Anterior vena cava (tissue), 1 donor: ENCODE measurements around a stretch of chr18.

- PRO-cap, result no peak
These were observed 6.3 kb upstream of the CNDP2 start for GRCh38 chr18:74489747-74490320.

- PRO-cap, result no peak
These were observed 17.5 kb downstream of the CNDP2 start for GRCh38 chr18:74513356-74514287.

- PRO-cap, result no peak
These were observed 10.1 kb upstream of the CNDP1 start for GRCh38 chr18:74524136-74524639.

- PRO-cap, result no peak
These were observed 145.1 kb downstream of the PTGR3 start for GRCh38 chr18:75063911-75064166.

DNA sequence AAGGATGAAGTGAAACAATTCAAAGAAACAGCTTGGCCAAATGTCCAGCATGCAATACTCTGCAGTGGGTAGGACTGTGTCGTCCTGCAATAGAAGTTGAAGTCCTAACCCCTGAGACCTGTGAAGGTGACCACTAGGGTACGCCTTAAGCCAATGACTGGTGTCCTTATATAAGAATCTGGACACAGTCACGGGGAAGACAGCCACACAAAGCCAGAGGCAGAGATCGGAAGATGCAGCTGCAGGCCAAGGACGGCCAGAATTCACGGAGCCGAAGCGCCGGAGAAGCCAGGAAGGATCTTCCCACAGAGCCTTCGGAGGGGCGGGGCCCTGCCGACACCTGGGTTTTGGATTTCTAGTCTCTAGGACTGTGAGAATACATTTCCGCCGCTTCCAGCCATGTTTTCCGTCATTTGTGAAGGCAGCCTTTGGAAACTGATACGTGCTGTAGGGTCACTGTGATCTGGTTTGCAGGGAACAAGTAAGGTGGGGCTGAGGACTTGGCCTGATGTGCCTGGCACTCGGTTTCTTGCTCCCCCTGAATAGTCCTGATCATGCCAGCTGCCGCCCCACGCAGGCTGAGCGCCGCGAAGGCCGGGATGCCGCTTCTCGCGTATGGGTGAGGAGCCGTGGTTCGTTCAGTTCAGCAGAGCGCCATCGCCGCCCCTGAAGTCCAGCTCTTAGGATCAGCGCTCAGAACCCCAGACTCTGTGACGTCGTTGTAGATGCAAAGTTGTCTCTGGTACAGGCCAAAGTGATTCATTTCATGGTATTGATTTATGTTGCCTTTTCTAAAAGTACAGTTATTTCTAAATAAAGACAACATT lies 38.7 kb downstream of the PTGR3 start:
- PRO-cap, result unidirectional peak, plus-strand start at position 259 of the sequence

GRCh38 chr18:75201349-75201835 lies 7.5 kb downstream of the PTGR3 start:
- PRO-cap, result no peak

DNA sequence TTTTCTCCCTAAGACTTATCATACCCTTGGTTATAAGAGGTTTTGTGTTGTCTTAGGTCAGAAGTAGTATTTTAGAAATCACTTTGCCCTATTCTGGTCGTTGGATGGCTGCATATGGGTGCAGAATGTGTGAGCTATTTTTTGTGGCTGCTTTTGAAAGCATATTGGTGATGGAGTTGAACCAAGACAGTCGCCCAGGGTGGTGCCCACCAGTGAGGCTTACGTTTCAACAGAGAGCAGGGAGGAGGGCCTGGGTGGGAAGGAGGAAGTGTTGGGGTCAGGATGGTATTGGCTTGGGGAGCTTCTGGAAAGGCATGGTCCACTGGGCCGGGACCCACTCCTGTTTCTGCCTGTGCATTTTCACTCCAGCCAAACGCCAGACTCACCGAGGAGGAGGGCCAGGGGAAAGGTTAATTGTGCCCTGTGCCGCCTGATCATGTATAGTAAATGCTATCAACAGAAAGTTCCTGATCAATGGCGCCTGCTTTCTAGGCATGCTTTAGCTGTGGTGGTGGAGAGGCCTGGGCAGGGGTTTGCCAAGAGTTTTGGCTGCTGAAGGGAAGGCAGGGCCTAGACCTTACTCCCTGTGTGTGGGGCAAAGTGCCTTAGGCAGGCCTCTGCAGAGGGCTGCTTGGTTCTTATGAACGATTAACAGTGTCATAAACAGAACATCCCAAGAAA lies 6.1 kb downstream of the TSHZ1 start:
- PRO-cap, result no peak

GRCh38 chr18:75230571-75230951 lies 20.0 kb downstream of the TSHZ1 start:
- PRO-cap, result no peak

- PRO-cap, result unidirectional peak, plus-strand start at chr18:75247928
These were observed 37.3 kb downstream of the TSHZ1 start for GRCh38 chr18:75247558-75248568.

- PRO-cap, result no peak
These were observed 59.1 kb downstream of the TSHZ1 start for GRCh38 chr18:75269738-75270142.

DNA sequence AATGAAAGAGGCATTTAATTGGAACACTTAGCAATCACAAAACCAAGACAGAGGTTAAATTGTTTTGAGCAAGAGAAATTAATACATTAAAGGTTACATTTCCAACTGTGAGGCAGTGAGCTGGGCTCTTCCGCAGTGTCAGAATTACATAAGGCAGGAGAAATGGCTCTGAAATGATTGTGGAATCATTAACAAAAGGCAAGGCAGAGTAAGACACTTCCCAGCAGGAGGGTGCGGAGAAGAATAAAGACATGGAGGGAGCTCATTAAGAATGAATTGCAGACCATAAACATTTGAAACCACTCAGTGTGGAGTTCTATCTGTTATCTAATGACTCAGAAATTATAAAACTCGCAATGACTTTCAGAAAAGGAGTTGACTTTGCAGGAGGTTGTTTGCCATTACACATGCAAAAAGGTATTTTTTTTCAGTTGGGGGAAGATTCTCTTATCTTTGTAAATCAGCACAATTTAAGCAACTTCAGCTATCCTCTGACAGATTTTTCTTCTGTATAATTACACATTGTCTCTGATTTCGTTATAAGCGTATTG lies 77.0 kb downstream of the SMIM21 start:
- PRO-cap, result no peak

DNA sequence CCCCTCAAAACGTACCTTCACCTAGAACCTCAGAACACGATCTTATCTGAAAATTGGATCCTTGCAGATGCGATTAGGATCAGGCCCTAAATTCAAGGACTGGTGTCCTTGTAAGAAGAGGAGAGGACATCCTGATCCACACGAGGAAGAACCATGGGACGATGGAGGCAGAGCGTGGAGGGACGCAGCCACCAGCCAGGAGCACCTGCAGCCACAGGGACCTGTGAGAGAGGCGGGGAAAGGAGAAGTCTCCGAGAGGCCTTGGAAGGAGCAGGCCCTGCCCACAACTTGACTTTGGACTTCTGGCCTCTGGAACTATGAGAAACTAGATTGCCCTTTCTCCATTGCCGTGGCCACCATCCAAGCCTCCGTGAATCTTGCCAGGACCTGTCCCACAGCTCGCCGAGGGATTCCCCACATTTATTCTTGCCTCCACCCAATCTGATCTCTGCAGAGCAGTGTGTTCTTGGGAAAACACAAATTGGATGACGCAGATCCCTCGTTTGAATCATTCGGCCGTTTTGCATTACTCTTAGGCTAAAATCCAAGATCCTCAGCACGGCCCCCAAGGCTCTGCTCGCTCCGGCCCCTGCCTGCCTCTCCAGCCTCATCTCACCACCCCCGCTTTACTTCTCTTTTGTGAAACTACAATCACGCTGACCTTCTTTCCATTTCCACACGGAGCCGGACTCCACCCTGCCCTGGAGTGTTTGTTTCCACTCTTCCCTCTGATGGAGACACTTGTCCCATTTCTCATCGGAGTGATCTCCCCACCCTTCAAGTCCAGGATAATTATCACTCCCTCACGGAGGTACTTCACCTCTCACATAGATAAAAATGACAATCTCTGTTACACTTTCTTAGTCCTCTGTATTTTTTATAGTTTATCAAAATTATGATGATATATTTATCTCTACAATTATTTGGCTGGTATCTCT lies 364.2 kb downstream of the ZNF516 start:
- PRO-cap, result no peak

GRCh38 chr18:76416608-76417660 lies 78.1 kb downstream of the ZNF516 start:
- PRO-cap, result no peak

- PRO-cap, result no peak
These were observed 66.7 kb downstream of the ZNF516 start for GRCh38 chr18:76428194-76428840.

GRCh38 chr18:76492260-76492617 lies 2.8 kb downstream of the ZNF516 start:
- PRO-cap, result bidirectional peak, plus-strand start at chr18:76492423, minus-strand start at chr18:76492303

GRCh38 chr18:76492618-76493496 lies 2.2 kb downstream of the ZNF516 start:
- PRO-cap, result bidirectional peak, plus-strand start at chr18:76493065, minus-strand start at chr18:76493007; unidirectional peak, plus-strand start at chr18:76493347

DNA sequence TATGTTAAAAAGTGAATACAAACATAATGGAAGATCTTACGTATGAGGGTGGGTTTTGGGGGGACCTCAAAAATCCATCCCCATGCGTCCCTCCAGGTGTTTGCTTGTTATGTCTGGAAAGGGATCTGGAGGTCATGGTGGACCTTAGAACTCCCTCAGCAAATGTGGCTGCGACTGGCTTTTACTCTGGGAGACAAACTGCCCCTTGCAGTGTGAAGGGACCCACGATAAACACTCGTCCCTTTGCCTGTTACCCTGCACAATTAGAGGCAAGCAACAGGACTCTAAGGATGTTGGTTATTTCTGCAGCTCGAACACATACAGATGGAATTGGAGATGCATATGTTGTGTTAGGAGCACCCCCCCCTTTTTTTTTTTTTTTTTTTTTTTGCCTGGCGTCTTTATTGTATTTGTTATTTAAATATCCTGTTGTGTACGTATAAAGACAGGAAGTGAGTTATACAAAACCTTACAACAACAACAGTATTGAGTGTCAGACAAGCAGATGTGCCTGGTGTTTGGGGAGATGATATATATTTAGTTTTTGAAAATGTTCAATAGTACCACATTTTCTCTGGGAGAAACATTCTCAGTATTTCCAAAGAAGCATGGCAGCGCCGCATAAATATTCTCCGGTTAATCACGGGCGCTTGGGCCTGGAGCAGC lies 23.0 kb upstream of the ZNF516 start:
- PRO-cap, result no peak

DNA sequence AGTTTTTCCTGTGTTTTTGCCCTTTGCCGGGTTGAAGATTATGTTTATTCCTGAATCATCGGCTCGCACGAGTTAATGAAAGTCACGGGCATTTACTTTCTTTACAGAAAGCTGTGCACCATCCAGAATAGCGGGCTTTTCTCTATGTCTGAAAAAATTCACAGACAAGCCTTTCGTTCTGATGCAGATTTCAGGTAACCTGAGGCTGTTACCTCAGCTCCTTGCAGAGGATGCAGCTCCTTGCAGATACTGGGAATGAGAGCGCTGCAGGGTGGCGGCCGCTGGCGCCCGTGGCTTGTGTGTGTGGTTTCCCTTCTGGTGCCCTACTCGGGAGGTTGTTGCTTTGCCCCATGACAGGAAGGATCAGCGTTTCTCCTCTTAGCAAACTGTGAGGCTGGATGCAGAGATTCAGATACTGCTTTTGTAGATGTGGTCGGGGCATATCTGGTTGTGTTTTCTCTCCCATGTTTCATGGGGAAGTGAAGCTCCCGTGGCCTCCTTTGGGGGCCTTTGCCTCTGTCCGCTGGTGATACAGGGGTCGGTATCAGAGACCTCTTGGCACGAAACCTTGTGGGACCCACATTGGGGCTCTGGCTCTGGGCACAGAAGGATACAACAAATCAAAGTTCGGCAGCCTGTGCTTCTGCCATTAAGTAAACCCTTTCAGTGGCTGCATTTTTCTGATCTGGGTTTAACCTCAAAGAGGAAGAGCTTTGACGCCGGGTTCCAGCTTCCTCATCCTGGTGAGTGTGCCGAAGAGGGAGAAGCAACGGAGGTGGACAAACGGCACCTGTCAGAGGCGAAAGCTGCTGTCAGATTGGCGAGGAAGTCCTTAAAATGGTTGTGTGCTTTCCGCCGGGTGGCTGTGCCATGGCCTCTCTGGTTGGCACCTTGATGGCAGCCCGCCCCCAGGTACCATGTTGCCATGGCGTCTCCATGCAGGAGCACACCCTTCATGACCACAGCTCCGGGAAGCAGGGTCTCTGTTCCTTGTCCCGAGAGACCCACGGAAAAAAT lies 127.8 kb downstream of the MBP start:
- PRO-cap, result no peak

DNA sequence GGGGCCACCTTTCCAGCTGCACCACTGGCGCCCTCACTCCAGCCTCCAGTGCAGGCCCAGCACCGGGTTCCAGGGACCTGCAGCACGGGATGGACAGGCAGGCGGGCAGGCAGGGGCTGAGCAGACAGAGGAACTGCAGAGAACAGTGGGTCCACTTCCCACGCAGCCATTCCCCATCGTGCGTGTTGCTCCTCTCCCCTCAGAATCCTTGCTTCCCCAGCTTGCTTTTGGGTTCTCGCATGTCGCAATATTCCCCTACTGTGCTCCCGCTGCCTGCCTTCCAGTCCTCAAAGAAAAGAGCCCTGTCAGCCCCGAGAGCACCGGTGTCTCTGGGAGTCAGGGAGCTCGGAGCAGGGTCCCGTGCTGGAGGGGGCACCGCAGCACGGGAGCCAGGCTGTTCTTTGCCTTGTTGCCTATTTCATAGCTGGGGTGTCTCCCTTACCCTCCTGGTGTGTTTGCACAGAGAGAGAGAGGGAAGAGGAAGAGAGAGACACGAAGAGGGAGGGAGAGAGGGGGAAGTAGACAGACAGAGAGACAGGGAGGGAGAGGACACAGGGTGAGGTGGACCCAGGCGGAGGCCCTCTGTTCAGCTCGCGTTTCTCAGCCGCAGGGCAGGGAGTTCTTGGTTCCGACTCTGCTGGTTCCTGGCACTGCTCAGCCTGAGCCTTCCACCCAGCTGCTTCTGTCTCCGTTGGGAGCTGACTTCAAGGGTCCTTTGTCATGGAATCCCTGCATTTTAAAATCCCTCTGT lies 126.0 kb downstream of the MBP start:
- PRO-cap, result unidirectional peak, minus-strand start at position 207 of the sequence

DNA sequence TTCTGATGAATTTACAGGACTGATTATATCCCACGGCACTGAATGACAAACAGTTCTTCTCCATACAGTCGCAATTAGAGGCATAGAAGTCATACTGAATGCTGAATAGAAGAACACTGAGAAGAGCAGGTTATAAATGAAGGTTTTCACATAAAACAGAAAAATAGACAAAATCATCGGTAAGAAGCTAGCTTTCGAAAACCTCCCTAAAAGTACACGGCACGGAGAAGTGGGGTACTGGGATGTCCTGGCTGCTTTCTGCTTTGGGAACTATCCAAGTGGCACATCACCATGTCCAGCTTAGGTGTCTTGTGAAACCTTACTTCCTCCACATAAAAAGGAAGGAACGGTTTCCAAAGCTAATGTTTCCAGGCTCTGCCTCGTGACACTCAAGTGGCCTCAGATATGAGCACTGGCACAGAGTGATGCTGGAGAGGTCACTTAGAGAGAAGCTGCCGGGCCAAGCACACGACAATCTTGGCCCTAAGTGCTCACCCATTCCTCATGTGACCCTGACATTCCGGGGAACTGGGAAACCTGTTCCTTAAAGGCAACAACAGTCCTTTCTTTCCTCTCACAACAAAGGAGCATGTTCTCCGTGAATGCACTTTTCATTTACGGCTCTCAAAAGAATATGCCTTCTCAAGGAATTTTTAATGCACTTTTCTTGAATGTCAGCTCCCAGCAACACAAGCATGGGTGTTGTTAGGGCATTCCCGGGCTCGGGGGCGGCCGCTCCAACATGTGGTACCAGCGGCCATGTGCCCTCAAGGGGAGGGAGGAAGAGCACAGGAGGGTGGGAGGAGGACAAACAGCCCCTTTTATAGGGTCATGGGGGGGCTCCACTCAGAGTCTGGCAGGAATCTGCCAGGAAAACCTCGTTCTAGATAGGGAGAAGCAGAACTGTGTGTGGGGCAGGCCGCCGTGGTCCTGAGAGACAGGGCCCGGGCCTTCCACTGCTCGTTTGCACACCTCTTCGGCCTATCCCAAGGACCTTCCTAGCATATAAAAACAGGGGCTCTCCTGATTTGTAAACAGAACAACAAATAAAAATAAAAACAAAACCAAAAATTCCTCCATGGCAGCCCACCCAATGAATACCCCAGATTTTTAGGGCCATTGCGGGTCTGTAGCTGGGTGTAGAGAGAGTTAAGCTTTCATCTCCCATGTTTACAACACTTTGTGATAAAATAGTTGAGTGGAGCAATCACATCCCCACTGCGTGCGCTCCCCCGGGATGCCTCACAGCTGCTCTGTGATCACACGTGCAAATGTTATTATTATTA lies 118.6 kb downstream of the MBP start:
- PRO-cap, result unidirectional peak, plus-strand start at position 444 of the sequence